HL-60 (cell line): ENCODE results near the genes IFNW1, IFNA17 and IFNA6.

DNA sequence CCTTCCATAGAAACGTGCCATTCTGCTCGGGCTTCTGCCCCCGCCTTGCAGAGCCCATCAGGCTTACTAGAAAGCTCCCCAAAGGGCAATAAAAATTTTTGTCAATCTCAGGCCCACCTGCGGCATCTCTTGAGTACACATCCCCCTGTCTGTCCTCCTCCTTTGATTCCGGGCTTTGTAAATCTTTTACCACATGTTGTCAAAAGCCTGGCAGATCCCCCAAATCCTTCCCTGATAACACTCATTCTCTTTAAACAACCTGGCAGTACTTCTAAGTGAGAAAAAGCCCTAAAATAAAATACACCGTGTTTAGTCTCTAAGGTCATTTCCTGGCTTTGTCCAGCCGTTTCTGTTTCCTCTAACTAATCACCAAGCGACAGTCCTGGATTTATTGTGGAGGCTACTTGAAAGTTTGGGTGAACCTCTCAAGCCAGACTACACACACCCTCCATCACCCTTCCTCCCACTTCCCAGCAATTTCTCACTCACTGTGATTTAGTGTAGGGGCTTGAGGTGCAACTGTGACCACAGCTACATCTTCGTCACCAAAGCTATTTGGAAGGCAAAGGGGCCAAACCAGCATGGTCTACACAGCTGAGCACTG, 239.9 kb upstream of the SLC24A2 start:
- RRBS = no CpG with 5 or more reads among the region's 9 CpGs

DNA sequence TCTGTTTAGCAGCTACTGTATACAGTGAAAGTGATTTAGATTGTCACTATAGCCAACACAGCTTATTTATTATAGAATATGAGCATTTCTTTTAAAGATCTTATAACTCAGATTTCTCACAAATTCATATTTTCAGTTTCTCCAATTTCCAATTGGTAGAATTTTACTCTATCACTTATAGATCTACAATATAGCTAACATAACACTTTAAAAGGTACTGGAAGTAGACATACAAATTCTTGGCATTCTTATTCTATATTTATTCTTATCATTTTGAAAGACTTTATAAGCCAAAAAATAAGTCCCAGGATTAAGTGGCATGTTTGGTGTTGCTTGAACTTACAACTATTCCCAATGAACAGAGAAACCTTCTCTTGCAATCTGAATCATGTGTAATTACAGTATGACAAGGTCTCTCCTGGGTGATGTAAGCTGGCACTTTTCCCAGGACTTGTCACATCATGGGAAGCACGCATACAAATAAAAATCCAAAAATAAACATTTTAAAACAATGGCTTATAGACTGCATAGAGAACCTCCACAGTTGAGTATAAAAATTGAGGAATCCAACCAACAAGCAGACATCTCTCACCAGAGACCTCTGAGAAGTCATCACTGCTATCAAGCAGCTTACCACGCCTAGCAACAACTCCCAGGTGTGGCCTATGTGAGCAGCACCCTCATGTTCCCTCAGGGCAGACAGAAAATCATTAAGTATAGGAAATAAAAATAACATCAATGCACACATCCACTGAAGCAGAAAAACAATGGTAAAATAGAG, 4.1 kb downstream of the MLLT3 start:
- RRBS = no CpG with 5 or more reads among the region's 2 CpGs

DNA sequence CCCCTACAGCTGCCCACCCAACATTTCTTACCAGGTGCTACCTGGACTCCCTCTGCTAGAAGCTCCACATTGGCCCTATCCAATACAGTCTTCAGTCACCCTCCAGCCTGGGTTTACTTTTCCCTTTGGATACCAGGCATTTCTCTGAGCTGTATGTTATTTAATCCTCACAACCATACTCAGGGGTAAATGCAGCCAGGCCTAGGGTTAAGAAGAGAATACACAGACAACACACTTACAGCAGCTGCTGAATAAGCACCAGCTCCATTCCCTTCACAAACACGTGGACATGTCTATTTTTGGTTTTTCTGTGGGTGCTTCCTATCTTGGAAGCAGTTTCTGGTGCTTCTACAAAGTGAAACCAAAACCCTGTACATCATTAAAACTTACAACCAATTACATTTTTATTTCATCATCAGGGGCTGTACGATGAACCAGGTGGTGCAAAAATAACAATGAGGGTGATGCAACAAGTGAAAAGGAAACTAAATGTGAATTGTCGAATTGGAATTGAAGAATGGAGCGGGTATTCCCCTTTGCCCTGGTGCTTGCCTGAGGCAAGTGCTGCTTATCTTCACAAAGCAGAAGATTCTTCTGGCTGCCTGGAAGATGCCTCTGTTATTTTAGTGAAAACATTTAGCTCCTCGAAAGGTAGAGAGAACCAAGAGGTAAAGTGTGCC, 18.5 kb upstream of the IFNB1 start:
- RRBS = no CpG with 5 or more reads among the region's 5 CpGs

DNA sequence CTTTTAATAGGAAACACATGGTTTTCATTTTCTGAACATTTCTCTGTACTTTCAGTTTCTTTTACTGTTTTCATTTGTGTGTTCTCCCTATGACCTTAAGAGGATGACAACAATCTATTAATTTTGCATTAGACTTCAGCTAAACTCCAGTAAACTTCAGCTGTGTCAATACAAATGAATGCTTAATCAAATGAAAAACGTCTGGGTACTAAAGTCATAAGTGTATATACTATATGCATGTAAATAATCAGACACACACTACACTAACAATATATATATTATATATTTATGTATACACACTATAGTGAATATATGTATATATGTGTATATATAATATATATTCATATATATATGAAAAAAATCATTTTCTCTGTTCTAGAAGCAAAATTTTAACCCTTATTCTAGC, at the start of gene IFNW1:
IFNW1 (minus strand) TSS at position 171 of the 406 bp plus-strand sequence.
- RRBS = no CpG with 5 or more reads among the region's 1 CpG

DNA sequence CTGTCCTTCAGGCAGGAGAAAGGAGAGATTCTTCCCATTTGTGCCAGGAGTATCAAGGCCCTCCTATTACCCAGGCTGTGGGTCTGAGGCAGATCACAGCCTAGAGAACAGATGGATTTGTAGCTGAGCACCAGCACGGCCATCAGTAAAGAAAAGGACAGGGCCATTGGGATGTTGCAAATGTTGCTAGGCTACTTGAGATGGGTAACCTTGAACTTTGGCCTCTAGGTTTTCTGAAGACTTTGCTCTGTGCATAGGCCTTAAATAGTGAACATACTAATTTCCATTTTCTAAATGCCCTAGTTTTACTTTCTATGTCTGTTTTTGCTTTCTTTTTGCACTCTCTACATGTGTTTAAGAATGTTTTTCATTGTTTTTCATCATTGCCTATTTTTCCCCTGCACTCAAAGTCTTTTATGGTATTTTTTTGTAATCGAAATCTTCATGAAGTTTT, at the start of gene IFNA17:
IFNA17 (minus strand) TSS at position 216 of the 454 bp plus-strand sequence.
- RRBS = no CpG with 5 or more reads among the region's 2 CpGs

DNA sequence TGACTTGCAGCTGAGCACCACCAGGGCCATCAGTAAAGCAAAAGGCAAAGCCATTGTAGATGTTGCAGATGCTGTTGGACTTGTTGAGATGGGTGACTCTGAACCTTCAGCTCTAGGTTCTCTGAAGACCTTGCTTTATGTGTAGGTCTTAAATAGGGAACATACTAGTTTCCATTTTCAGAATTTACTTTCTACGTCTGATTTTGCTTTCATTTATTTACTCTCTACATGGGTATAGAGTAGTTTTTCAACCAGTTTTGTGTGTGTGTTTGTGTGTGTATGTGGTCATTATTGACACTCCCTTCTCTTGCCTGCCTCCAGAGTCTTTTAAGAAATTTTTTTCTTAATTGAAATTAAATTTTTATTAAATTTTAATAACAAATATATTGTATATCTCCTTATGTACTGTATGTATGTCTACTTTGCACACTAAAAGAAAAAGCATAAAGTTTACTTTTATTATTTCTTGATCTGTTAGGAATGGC, at the start of gene IFNA6:
IFNA6 (minus strand) TSS at position 54 of the 485 bp plus-strand sequence.
- RRBS = no CpG with 5 or more reads among the region's 1 CpG

- RRBS = no CpG with 5 or more reads among the region's 2 CpGs
Measured at GRCh38 chr9:21564458-21564950, 82.4 kb upstream of the IFNE start.

GRCh38 chr9:21812200-21812868, 9.9 kb downstream of the MTAP start:
- RRBS = no CpG with 5 or more reads among the region's 3 CpGs

GRCh38 chr9:22008482-22009038, 545 bp downstream of the CDKN2B start:
- RRBS = 2% methylated on average over 21 of the region's 46 CpGs

GRCh38 chr9:22098537-22099240, 89.6 kb upstream of the CDKN2B start:
- RRBS = no CpG with 5 or more reads among the region's 2 CpGs

DNA sequence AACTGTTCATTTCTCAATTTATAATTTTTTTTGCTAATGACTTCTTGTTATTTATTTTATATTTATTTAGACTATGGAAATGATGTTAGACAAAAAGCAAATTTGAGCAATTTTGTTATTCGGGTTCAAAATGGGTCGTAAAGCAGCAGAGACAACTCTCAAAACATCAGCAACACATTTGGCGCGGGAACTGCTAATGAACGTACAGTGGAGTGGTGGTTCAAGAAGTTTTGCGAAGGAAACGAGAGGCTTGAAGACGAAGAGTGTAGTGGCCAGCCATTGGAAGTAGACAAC, 374.0 kb downstream of the DMRTA1 start:
- RRBS = no CpG with 5 or more reads among the region's 8 CpGs

DNA sequence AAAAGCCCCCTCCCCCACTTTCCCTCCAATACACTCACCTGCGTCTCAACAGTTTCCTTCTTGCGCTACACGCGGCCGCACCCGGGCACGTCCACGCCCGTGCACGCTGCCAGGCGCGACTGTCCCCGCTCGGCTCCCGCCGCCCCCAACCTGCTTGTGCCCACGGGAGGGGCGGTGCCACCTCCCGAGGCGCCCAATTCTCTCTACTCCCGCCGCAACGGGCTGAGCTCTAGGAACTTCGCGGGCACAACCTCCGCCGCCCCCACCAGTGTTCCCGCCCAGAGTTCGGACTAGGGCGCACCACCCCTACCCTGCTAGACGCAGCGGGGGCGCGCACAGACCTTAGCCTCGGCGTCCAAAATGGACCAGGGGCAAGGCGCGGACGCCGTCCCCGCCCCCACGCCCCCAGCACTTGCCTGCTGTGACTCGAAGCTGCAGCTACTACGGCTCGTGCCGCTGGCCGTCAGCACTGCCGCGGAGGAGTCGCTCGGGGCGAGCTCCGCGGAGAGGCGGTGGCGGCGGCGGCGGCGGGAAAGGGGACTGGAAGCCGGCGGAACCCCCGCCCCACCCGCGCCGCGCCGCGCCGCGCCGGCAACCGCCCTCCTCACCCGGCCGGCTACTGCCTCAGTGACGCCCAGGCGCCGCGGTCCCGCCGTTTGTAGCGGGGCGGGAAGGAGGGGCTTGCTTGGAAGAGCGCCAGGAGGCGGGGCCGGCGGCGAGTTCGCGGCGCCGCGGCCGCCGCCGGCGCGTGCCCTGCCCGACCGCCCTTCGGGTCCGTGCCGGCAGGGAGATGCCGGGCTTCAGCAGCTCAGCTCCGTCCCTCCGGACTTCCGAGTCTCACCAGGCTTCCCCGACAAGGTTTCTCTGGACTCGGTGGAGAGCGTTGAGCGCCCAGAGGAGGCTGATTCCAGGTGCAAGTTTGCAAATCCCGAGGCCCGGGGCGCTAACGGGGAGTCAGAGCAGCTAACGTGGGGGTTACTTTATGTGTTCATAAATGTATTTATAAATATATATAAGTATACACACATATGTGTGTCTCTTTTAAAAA, 4.5 kb downstream of the ELAVL2 start:
- RRBS = 36% methylated on average over 30 of the region's 116 CpGs

DNA sequence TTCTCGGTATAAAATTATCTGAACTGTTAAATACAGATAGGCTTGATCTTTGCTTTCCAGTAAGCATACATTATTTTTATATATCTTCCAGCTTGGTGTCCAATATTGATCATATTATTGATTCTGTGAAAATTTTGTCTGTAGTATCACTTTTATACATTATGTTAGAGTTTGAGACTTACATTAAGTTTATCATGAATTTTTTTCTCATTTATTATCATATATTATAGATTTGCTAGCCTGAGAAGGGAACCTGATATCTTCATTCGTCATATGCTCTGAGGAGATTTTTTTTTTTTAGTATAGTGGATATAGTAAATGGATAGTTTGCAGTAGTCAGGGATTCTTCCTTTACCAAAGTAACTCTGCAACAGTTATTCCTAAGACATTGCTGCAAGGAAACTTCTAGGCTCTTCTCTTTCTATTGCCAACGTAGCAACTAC, 70.6 kb downstream of the TUSC1 start:
- RRBS = no CpG with 5 or more reads among the region's 3 CpGs

DNA sequence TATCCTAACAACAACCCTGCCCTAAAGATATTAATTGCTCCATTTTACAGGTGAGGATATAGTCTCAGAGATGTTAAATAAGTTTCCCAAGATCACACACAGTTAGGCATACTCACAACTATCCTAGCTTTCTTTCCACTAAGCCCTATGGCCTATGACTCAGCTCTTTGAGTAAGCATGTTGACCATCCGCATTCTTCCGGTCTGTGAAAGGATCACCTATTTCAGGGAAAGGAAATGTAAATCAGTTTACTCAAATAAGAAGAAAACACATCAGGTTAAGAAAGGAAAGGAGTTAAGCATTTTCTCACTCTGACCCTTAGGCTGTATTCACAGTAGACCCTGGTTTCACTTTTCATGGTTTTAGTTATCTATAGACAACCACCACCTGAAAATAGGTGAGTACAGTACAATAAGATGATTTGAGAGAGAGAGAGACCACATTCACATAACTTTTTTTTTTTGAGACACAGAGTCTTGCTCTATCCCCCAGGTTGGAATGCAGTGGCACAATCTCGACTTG, 145.9 kb downstream of the CAAP1 start:
- RRBS = no CpG with 5 or more reads among the region's 3 CpGs

DNA sequence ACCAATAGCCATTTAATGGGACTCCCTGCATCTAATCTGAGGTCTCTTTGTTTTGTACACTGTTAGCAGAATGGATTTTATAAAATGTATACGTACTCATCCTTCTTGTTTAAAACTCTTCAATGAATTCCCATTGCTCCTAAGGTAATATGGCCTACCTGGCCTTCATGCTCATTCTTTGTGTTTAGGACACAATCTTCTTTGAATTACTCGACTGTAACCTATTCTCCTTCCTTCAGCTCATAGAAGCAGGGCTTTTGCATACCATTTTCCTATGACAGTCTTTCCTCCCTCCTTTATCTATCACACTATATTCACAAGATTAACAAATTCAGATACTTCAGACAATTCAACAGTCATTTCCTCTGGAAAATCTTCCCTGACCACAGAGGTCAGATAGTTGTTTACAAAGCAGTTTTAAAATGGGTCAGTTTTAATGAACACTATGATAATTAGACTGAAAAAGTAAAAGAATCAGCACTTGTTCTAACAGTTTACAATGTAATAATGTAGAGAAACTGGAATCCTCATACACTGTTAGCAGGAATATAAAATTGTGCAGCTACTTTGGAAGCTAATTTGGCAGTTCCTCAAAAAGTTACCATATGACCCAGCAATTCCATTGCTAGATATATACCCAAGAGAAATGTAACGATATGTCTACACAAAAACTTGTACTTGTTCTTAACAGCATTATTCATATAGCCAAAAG, 4.3 kb downstream of the CAAP1 start:
- RRBS = no CpG with 5 or more reads among the region's 3 CpGs

- RRBS = no CpG with 5 or more reads among the region's 3 CpGs
Measured at GRCh38 chr9:26927866-26928602, 19.0 kb downstream of the PLAA start.

- RRBS = no CpG with 5 or more reads among the region's 11 CpGs
Measured at GRCh38 chr9:27337954-27338794, 41.2 kb upstream of the EQTN start.

DNA sequence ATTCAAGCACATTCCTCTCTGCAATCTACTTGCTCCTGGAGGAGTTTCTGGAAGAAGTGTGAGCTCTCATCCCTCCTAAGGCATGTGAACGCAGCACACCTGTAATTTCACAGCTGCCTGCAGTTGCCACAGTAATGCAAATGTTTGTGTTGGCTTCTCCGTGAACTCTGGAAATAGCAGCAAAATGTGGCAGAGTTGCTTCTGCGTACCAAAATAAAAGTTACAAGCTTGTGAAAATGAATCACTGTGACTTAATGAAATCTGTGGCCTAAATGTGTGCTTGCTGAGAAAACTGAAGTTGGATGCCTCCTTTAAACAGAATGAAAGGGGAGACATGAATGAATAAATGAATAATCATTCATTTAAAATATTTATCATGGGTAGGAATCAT, 89.9 kb upstream of the EQTN start:
- RRBS = no CpG with 5 or more reads among the region's 3 CpGs

DNA sequence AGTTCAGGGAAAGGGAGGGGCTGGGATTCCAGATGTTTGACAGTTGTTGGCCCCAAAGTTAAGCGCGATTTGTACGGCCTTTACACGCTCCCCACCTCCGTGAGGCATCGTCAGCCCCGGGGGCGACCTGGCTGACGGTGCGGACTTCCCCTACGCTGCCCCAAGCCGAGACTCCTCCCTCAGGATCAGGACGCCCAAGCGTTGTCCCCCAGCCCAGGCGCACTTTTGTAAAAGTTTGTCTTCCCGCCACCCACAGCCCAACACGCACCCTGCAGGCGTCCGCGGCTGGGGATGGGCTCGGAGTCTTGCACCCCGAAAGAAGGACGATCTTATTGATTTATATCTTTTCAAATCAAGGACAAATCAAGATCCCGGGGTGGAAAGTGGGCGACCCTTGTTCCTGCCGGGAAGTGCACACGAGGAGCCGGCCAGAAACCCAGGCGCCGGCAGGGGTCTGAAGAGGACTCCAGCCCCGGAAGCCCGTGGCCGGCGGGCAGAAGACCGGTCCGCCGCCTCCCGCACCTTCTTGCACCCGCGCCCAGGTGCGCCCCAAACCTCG, 619 bp downstream of the MOB3B start:
- RRBS = 2% methylated on average over 8 of the region's 42 CpGs

DNA sequence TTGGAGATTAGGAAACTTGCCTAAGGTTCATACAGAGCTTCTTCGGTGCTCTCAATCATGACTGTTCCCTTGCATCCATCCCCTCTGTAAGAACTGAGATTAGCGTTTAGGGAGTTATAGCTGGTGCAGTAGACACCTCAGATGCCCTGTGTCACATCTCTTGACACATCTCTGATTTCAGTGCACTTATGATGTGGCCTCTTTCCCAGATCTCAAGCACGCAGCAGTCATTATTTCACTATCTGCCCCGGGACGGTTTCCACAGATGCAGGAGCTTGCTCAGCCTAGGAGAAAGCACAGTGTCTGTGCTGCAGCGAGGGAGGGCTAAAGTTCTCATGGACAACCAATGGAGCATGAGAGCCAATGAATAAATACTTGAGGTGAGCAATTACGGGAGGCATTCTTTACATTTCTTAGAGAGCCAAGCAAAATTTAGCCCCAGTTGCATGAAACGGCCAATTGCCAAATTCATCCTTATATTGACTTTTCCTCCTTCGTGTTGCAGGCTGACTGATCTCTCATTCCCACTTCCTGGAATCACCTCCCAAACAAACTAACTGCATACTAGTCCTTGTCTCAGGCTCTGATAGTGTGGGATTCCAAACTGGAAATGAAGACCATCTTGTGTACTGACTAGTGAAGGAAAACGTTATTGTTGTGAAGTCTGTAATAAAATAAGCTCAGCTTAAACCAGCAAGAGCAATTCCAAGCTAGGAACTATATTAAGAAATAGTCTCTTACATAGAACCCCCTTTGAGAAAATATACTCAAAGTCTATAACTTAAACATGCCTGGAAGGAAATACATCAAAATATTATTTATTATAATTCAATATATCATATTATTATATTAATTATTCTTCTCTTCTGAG, 7.5 kb upstream of the MOB3B start:
- RRBS = no CpG with 5 or more reads among the region's 10 CpGs